SK-N-DZ (cell line): Measurements from ENCODE around the gene MC5R.

DNA sequence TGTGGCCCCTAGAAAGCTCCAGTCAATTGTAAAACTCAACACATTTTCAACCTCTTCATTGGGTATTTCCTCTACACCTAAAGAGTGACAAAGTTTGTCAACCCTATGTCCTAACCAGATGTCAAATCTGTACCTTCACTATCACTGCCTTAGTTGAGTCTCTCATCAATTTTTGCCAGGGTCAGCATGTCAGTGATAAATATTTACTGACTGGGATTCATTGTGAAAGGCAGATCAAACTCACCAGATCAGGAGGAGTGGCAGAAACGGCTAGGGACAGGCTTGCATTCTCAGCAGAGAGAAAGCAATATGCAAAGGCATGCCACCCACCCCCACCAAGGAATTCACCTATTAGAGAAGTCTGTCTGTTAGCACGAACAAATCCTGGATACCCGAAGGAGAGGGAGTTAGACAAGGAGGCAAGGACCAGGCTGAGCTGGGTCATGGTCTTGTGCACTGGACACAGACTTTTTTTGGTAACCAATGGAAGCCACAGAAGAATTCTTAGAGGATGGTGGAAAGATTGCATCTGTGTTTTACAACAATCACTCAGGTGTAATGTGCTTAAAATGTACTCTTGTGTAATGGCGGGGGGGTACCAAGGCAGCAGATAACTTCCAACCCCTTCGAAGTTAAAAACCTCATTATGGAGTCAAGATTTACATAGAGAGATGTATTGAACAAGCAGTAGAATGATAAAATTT lies 62.5 kb downstream of the PTPN2 start:
RAMPAGE:
- cytosol, long total RNA, result no peak
- nucleus, long total RNA, result no peak

DNA sequence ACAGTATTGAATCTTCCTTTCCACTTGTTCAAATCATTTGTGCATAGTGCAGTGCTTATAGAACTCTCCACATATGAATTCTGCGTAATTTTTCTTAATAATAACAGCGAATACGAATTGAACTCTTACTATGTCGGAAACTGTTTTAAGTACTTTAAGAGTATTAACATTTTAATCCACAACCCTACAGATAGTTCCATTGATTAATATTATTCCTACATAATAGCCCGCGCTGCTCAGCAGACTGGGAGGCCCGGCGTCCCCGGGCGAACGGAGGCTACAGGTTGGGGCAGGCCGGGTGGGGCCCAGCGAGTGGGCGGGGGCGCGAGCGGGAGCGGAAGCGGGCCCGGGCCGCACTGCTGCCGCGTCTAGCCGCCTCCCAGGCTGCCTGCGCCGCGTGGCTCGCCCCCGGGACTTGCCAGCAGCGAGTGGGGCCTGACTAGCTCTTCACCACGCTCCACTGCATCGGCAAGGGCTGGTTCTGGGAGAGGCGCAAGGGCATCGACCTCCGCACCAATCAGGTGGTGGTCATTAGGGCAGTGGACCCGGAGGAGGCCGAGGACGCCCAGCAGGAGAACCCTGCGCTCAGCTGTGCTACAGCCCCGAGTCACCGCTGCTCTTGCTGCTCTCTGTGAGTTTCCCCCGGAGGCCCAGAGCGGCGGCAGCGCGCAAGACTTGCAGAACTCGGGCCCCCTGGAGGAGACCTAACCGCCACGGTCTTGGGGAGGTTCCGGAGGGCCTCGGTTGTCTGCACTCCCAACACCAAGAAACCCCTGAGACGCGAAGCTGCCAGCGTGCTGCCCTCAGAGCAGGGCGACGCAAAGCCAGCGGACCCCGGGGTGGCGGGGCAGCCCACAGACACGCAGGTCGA lies 27.0 kb upstream of the PTPN2 start:
RAMPAGE:
- cytosol, long total RNA, result no peak
- nucleus, long total RNA, result no peak

DNA sequence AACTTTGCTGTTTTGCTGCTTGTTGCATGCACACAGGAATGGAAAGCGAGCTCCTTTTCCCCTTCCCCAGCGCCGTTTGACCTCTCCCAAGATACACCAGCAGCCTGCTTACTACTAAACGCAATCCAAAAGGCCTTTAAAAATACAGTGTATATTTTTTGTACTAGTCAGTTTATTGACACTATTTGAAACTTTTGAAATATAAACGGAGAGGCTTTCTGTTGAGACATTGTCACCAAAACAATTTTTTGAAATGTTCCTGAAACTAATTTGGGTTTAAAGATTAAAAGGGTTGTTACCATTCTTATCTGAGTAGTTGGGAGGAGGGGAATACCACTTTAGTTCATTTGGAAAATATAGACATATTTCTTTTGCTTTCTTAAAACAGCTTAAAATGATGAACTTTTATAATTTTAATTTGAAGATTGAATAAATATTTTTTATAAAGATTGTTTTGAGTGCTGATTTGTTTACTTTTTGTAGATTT lies 5.8 kb upstream of the CEP192 start:
RAMPAGE:
- cytosol, long total RNA, result no peak
- nucleus, long total RNA, result no peak

DNA sequence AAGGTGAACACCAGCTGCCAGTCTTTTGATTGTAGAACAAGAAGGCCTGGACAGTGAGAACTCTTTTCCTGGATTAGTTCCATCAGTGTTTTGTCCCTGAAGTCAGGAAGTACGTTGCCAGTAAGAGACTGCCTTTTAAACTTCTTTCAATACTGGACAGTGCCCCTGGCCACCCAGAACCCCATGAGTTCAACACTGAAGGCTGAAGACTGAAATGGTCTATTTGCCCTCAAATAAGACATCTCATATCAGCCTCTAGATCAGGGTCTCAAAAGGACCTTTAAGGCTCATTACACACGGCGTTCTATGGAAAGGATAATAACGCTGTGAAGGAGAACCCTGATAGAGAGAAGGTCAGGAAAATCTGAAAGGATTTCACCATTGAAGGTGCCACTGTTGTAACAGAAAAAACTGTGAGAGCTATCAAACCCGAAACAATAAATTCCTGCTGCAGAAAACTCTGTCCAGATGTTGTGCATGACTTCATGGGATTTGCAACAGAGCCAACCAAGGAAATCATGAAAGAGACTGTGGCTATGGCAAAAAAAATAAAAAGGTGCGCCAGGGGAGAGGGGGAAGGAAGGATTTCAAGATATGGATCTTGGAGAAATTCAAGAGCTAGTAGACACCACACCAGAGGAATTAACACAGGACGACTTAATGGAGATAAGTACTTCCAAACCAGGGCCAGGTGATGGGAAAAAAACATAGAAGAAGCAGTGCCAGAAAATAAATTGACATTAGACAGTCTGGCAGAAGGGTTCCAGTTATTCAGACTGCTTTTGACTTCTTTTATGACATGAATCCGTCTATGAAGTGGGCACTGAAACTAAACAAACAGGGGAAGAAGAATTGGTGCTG lies 87.9 kb downstream of the LDLRAD4 start:
RAMPAGE:
- cytosol, long total RNA, result no peak
- nucleus, long total RNA, result no peak

RAMPAGE:
- cytosol, long total RNA, result no peak
- nucleus, long total RNA, result no peak
Observed at GRCh38 chr18:13353376-13353706, 134.8 kb downstream of the LDLRAD4 start.

GRCh38 chr18:13377234-13377781 lies 158.7 kb downstream of the LDLRAD4 start:
RAMPAGE:
- cytosol, long total RNA, result no peak
- nucleus, long total RNA, result no peak

GRCh38 chr18:13437216-13437594 lies 218.6 kb downstream of the LDLRAD4 start:
RAMPAGE:
- cytosol, long total RNA, result no peak
- nucleus, long total RNA, result no peak

DNA sequence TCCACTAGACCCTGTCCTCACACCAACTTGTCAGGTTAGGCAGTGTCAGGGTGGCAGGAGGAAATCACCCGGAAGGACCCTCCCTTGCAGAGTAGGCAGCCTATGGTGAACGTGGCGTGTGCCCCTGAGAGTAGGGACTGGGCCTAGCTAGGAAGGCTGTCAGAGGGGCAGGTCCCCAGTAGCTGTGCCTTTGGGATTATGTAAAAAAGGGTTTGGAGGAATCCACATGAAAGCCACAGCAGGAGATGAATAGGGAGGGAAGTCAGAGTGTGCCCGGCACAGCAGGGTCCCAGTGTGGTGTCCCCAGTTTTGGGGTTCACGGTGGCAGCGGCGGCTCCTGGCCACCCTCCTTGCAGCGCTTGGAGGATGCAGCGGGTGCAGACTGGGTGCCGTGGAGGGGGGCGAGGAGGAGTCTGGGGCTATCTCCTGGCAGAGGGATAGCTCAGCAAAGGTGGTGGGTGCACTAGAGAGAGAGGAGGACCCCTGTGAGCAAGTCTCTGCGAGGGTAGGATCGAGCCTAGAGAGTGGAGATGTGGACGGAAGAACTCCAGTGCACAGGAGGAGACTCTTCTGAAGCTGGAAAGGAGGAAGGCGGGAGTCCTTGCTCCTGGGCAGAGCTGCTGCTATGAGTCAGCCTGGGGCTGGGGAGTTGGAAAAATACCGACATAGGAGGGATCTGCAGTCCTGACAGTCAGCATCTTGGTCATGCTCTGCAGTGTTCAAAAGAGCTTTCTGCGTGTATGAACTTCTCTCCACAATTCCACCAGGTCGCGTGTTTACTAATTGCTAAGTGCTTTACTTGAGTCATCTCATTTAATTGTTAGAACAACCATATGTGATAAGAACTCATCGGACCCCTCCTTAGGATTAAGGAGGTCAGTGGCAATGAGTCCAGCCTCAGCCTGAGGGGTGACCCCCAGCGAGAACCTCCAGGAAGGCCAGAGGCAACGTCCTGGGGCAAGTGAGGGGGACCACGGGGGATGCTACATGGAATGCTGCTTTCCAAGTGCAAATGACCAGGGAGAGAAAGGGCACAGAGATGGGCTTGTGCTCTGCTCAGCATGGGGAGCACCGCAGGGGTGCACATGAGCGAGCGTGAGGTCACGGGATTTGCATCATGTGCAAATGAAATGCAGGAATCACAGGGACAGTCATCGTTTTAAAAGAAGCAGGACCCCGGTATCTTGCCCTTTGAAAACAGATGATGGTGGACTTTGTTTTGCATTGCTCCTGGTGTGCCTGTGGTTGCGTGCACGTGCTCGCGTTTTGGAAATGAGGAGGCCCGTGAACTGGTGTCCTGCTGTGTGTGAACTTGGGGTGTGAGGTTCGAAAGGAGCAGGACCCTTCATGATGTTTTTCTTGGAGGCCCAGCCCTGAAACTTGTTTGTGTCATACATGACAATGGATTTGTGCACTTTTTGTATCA lies 233.9 kb downstream of the LDLRAD4 start:
RAMPAGE:
- cytosol, long total RNA, result no peak
- nucleus, long total RNA, result no peak

RAMPAGE:
- cytosol, long total RNA, result no peak
- nucleus, long total RNA, result no peak
Observed at GRCh38 chr18:13454450-13454969, 235.9 kb downstream of the LDLRAD4 start.

GRCh38 chr18:13471030-13471871 lies 252.7 kb downstream of the LDLRAD4 start:
RAMPAGE:
- cytosol, long total RNA, result no peak
- nucleus, long total RNA, result no peak

RAMPAGE:
- cytosol, long total RNA, result no peak
- nucleus, long total RNA, result no peak
Observed at GRCh38 chr18:13540493-13541122, 185.8 kb downstream of the FAM210A start.

DNA sequence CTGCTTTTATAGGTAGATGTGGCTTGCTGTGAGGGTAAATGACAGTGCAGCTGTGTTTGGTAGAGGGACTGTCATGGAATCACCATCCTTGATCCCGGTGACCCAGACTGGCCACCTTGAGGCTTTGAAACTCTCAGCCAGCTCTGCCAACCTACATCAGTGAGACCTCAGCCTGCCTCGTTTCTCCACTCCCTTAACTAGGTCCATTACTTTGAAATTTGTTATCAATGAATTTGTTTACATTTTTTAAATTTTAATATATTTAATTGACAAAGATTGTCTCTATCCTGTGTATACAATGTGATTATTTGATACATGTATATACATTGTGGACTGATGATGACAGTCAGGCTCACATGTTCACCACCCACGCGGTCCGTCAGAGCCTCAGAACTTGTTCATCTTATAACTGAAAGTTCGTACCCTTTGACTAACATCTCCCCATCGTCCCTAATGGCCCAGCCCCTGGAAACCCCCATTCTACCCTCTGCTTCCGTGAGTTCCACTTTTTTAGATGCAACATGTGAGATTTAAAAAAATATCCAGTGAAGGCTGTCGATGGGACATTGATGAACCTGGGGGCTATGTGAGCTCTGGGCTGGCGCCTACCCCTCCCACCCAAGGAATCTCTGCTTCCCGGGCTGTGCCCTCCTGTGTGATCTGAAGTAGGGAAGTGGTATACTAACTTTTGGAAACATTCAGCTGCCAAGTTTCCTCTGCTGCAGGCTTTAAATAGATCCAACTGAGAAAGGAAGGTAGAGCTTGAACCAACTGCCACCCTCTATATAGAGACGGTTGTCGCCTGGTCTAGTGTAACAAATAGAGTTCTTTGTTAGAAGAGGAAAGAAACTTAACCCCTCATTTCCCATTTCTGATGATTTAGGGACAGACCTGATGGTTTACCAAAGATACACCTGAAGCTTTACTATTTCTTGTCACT lies 163.9 kb downstream of the FAM210A start:
RAMPAGE:
- cytosol, long total RNA, result no peak
- nucleus, long total RNA, result no peak

DNA sequence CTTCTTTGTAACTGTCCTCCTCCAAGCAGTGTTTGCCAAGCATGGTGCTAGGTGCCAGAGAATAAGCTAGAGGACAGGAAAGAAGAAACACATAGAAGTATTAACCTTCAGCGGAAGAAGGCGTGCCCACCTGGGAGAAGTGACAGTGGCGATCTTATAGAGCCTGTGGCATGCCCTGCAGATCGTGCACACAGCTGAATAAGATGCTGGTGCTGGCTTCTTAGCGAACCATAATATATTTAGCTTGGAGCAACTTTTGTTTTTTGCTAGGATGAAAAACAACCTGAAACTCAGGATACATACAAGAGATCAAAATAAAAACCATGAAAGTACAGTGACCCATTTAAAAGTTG lies 147.9 kb downstream of the FAM210A start:
RAMPAGE:
- cytosol, long total RNA, result no peak
- nucleus, long total RNA, result no peak

GRCh38 chr18:13641299-13642423 lies 84.7 kb downstream of the FAM210A start:
RAMPAGE:
- cytosol, long total RNA, result no peak
- nucleus, long total RNA, result no peak

RAMPAGE:
- cytosol, long total RNA, result no peak
- nucleus, long total RNA, result no peak
Observed at GRCh38 chr18:13760990-13761798, 34.7 kb downstream of the RNMT start.

DNA sequence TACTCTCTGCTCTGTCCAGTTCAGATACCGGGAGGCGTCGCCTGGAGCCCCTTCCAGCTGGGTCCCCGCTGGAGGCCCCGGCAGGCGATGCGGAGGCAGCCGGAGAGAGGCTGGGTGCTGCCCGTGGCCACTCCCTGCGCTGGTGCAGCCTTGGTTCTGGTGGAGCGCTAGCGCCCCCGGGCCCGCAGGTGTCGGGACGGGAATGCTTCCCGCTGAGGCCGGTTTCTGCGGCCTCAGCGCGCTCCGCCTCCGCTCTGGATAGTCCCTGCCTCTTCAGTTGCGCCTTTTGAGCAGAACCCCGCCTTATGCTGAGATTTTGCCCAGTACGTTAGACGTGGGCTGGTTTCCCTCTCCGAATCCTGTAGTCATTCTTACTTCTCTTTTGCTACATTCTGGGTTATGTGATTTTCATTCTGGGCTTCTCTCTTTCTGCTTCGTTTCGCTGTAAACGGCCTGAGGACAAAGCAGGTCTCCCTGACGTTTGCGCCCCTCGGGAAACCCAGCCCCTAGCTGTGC lies 22.9 kb upstream of the MC5R start:
RAMPAGE:
- cytosol, long total RNA, result no peak
- nucleus, long total RNA, result no peak

DNA sequence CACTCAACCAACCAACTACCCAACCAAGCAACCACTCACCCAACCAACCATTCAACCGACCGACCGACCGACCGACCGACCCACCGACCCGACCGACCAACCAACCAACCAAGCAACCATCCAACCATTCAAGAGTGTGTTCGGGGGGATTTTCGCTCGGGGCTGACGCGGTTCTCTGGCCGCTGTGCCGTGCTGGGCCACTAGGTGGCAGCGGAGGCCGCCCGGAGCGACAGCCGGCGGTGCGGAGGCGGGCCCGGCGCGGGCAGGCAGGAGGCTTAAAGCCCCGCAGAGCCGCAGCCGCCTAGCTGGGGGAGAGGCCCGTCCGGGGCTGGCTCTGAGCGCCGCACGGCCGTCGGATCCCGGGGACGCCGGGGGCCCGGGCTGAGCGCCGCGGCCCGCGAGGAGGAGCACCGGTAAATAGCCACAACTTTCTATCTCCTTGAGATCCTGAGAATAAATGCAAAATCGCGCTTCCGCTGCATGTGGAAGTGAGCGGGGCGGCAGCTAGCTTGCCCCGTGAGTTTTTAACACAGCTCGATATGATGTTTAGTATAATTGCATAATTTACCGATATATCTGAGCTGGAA lies at the start of gene MC5R:
TSS of gene MC5R (plus strand) at position 288 of the 587 bp plus-strand sequence.
RAMPAGE:
- cytosol, long total RNA, result no peak
- nucleus, long total RNA, result no peak

RAMPAGE:
- cytosol, long total RNA, result no peak
- nucleus, long total RNA, result no peak
Observed at GRCh38 chr18:14642309-14642863, 99.0 kb upstream of the POTEC start.

GRCh38 chr18:21055199-21056169 lies 56.1 kb downstream of the ROCK1 start:
RAMPAGE:
- cytosol, long total RNA, result no peak
- nucleus, long total RNA, result no peak

DNA sequence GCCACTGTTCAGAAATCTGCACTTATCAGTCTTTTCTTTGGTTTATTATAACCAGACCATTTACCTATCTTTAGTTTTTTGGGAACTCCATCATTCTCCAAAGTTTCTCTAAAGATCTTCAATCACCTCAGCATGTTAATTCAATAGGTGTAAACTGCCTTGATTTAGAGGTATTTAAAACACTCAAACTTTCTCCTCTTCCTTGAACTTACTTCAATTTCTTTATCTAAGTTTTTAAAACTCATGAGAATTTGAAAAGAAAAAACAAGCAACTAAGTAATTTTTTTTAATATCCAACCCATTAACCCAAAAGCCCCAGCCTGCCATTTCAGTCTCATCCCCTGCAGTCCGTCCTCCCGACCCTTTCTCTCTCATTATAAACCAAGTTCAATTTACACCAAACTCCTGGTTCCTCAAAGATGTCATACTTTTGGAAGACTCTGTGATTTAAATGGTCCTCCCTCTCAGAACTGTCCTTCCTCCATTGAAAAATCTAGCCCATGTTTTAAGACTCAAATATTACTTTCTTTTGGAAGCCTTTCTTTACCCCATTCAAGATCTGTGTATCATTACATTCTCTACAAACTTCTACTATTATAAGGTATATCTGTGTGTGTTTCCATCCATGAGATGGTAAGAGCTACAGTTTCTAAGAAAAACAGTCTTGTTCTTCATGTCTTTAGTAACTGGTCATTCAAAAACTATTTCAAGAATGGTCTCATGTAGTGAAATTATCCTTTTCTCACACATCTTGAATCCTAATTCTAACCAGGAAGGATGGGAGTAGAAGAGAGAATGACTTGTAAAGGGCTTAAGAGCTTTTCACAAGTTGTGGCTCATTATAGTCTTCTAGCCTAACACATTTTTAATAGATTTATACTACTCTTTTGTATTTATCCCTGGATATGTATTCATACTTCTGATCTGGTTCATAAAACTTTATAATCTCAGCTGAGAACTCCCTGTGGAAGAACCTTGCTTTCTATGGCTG lies 47.5 kb downstream of the ROCK1 start:
RAMPAGE:
- cytosol, long total RNA, result no peak
- nucleus, long total RNA, result no peak